Fallopian tube (tissue), 1 donor: ENCODE data around the genes ARPP19, ATOSA and RFX7.

DNA sequence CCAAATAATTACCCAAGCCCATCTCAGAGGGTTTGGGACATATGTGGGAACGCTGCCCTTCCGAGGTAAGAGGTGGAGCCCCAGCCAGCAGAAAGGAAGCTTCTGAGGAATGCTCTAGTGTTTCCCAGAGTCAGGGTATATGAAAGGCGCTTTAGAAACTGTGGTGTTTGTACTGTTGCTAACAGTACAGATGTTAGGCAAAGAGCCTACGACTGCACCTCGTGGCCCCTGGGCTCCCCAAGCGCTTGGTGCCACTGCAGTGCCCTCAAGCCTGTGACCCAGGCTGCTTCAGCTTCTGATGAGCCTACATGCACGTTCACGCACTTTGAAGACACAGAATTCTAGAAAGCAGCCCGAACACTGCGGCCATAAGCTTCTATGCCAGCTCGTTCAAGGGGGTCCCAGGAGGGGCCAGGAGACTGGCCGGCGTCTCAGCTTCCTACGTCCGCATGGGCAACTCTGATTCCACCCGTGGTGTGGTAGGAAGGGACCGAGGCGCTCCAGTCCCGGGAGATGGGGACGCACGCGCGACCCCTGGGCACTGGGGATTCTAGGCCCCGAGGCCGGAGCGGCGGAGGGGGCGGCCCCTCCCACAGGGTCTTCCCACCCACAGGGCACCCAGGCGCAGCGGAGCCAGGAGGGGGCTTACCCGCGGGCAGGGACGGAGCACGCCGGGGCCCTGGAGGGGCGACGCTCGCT is 722 bp downstream of the MYO5C start:
- PRO-cap, result unidirectional peak, plus-strand start at position 68 of the sequence; bidirectional peak, plus-strand start at position 184 of the sequence, minus-strand start at position 104 of the sequence; unidirectional peak, plus-strand start at position 648 of the sequence

GRCh38 chr15:52464317-52464983 is 64.2 kb downstream of the MYO5A start:
- PRO-cap, result no peak

DNA sequence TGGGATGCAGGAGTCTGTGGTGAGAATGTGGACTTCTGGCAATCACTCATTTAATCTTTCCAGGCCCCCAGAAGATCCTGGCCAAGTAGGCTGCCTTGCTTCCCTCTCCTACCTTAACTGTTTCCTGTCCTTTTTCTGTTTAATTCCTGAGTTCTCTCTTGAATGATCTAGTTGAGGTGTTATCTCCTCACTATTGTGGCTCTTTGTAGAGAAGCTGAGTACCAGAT is 18.0 kb upstream of the MYO5A start:
- PRO-cap, result no peak

GRCh38 chr15:52568395-52569587 is at the start of gene ARPP19:
Gene ARPP19 (minus strand): TSS chr15:52569030.
- PRO-cap, result unidirectional peak, minus-strand start at chr15:52568895; bidirectional peak, plus-strand start at chr15:52569263, minus-strand start at chr15:52569027

- PRO-cap, result no peak
Measured at GRCh38 chr15:52651469-52651792, 27.8 kb downstream of the ATOSA start.

DNA sequence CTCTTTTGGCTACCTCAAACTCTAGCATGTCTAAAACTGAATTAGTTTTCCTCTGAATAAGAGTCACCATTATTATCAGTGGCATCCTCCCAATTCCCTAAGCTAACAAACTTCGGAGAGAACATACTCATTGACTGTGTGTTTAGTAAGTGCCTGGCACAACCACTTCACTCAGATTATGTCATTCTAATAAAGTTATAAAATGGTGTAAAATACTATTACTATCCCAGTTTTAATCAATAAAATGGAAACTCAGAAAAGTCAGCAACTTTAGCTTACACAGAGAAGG is 21.8 kb downstream of the ATOSA start:
- PRO-cap, result no peak

GRCh38 chr15:52679078-52679582 is at the start of gene ATOSA:
Gene ATOSA (minus strand): TSS chr15:52679388.
- PRO-cap, result bidirectional peak, plus-strand start at chr15:52679508, minus-strand start at chr15:52679365

DNA sequence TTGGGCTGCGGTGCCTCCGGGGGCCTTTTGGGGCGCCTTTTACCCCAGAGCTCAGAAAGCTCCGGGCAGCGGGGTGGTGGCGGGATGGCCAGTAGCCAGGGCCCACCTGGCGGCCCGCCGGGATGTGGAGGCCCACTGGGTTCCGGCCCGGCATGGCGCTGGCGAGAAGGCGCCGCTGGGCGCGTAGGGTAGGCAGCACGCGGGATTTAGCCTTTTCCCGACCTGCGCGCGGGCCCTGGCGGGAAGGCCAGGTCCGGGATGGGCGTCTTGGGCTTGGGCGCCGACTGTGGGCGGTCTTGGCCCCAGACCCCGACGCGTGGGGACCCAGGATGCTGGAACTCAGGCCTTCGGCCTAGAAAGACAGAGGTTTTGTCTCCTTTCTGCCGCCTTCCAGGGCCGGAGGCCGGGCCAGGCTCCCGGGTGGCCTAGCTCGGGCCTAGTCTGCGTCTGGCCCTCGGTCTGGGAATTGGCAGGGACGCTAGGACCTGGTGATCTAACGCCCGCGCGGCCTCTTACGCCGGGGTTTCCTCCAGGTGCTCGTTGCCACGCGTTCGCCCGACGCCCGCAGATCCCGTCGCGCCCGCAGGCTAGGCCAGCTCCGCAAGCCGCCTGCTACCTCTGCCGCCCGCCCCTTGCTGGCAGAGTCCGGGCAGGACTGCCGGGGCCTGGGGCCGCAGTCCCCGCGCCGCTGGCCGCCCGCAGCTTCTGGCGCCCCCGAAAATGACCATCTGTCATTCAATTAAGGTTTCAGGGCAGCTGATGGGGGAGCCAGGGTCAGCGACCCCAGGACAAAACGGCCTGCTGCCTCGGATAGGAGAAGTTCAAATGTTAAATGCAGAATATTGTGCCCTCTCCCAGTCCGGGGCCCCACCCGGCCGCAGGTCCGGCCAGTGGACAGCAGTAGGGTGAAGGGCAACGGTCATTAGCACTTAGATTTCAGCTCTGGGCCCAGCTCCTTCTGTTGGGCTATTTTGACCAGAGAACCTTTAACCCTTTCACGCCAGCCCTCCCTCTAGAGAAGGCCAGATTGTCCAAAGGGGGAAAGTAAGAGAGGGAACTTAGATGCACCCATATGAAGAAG is 15.8 kb upstream of the ONECUT1 start:
- PRO-cap, result no peak

DNA sequence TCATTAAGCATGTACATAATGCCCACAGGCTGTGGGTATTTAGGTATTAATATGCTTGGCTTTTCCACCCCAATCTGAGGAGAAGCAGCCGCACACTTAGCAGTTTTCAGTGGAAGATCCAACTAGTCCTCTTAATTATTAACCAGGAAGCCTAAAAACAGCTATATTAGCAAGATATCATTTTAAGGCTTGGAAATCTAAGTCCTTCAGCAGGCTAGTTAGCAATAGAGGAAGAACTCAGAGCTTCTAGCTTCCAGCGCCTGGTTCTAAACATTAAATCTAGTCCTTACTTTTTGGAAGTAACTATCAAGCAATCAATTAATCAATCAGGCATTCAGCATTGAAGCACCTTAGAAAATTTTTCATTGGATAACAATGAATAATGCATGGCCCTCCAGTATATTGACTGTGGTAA is 16.9 kb upstream of the ONECUT1 start:
- PRO-cap, result no peak

GRCh38 chr15:53437961-53438507 is 321.4 kb downstream of the WDR72 start:
- PRO-cap, result no peak

- PRO-cap, result no peak
Measured at GRCh38 chr15:53455366-53455628, 304.2 kb downstream of the WDR72 start.

DNA sequence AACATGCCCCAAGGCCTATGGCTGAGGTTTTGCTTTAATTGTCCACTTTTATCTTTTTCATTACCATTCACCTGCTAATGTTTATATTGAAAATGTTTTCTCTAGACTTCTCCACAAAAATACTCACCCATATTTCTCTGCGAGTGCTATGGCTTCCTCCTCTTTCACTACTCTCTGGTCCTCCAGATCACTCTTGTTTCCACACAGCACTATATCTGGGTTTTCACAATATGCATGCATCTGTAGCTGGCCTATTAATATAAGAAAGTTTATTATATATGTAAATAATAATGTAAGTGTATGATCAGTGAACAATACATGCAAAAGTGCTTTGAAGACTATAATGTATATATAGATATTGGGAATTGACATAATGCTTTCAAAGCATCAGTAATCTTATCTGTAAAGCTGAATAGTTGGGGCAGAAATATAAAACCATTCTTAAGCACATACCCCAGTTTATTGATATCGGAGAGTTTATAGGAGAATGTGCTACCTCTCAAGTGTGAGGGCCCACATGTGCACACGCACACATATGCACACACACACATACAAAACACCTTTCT is 27.1 kb upstream of the RSL24D1 start:
- PRO-cap, result no peak

GRCh38 chr15:55279537-55280694 is 9.7 kb downstream of the RAB27A start:
- PRO-cap, result unidirectional peak, minus-strand start at chr15:55280081

GRCh38 chr15:55402647-55403191 is 5.4 kb downstream of the CCPG1 start:
- PRO-cap, result no peak

DNA sequence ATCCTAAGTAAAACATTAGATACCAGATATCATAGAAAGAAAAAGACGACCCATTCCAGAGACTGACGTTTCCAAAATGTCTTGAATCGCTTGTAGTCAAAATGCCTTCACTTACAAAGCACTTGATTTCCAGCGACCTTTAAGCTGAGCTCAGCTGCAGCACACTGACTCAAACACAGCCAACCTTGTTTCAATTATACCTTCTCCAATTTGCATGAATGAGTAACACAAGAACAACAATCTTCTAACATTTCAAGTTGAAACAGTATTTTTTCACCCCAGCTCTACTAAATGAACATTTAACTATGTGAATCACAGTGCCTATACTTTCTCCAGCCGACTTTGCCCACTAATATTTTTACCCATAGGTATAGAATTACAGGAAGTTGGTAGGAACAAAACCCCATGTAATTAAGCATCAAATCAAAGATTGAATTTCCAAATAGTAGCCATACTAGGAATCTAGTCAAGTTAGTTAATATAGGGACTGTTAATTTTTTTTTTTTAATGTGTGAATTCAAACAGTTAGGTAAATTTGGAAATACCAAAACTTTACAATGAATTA is 76.4 kb downstream of the NEDD4 start:
- PRO-cap, result no peak

- PRO-cap, result unidirectional peak, plus-strand start at chr15:55992682
Measured at GRCh38 chr15:55991812-55992867, 1.3 kb downstream of the NEDD4 start.

- PRO-cap, result bidirectional peak, plus-strand start at chr15:55993108, minus-strand start at chr15:55993138
Measured at GRCh38 chr15:55992868-55993476, 440 bp downstream of the NEDD4 start.

DNA sequence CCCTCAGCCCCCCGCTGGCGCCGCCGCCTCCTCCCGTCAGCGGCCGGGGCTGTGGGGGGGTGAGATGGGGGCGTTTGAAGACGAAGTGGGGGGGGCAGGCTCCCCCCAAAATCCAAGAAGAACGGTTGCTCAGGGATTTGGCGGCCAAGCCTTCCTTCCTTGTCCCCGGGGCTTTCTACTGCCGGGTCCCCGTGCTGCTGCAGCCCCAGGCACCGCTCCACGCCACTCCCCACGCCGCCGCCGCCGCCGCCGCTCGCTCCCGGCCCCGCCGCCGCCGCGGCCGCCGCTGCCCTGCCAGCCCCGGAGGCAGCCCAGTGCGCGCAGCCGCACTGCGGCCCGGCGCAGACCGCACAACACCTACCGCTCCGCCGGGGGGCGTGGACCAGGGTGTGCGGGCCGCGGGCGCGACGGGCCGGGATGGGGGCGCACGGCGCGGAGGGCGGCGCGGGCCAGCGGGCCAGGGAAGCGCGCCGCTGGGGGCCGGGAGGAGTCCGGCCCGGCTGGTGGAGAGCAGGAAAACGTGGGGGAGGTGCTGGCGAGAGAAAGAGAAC is at the start of gene RFX7:
Gene RFX7, minus strand, starts transcription at position 326 of the 551 bp plus-strand sequence.
- PRO-cap, result bidirectional peak, plus-strand start at position 388 of the sequence, minus-strand start at position 293 of the sequence

DNA sequence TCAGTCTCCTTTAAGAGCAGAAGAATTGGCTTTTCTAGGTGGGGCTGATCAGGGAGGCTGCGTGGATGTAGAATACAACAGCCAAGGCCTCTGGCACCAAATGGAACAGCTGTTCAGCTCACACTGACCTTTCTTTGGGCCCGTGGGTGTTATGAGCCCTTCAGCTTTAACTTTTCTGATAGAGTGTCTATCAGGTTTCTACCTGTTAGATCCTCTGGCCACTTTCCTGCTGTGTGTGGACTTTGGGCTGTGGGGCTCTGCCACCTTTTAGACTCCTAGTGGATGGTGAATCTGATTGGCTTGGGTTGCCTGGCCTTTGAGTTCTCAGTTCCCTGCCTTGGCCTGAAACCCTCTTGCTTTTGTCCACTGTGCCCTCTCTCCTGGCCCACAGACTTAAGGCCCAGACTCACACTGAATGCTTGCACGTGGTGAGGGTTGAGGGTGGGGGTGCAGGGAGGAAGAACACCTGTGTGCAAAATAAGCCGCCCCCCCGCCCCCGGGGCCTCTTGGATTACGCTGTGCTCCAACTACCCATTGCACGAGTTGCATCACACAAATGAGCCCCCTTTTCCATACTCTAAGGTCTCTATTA is 1.3 kb upstream of the RFX7 start:
- PRO-cap, result no peak

DNA sequence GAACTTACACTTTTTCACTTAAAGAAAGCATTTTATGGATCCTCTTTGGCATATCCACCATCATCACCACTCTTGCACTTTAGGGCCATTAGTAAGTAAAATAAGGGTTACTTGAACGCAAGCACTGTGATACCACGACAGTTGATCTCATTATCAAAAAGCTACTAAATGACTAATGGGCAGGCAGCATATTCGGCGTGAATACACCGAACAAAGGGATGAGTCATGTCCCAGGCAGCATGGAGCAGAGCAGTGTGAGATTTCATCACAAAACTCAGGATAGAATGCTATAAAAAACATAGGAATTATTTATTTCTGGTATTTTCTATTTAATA is 72.4 kb upstream of the ZNF280D start:
- PRO-cap, result no peak